Sigmoid colon (tissue), 4 donors: ENCODE data around the genes VIL1, WNT10A and CDK5R2.

DNA sequence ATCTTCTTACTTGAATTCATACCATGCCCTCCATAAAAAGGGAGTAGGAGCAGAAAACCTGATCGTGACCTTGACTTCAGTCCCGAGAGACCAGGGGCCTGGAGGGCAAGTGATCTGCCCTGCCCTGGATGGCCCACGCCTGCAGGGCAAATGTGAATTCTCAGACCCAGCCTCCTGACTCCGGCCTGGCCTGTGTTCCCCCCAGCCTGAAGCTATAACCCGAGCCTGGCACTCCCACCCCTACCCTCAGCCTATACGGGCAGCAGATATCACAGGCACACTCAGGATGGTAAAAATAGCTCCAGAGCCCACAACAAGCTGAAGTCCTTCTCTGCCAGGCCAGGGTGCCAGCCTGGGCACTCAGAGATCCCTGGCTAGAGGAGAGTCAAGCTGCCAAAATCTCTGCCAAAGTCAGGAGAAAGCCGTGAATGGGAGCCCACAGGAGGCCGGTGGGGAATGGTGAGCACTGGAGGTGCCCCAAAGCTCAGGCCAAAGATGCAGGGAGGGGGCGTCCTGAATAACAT is 145.2 kb downstream of the TNS1 start:
- PRO-cap, result no peak
- RAMPAGE, long total RNA, 4 experiments, result no peak in any of the 4 experiments

DNA sequence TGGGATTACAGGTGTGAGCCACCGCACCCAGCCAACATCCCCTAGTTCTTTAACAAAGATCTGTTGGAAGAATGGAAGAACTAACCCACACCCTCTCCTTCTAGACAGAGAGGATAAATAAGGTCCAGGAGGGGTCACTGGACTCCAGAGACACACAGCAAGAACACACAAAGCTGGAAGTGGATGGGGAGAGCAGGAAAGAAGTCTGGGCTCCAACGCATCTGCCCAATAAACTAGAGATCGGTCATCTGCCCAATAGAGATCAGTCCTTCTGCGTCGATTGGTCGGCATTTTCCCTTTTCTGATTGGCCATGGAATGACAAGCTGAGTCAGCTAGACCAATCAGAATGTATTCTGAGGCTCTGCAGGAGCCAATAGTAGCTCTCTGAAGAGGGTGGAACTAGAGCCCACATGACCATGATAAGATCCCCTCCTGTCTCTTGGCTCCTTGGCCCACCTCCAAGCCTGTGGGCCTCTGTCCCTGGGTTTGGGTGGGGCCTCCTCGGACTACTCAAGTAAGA is 115.2 kb downstream of the TNS1 start:
- PRO-cap, result no peak
- RAMPAGE, long total RNA, 4 experiments, result no peak in any of the 4 experiments

DNA sequence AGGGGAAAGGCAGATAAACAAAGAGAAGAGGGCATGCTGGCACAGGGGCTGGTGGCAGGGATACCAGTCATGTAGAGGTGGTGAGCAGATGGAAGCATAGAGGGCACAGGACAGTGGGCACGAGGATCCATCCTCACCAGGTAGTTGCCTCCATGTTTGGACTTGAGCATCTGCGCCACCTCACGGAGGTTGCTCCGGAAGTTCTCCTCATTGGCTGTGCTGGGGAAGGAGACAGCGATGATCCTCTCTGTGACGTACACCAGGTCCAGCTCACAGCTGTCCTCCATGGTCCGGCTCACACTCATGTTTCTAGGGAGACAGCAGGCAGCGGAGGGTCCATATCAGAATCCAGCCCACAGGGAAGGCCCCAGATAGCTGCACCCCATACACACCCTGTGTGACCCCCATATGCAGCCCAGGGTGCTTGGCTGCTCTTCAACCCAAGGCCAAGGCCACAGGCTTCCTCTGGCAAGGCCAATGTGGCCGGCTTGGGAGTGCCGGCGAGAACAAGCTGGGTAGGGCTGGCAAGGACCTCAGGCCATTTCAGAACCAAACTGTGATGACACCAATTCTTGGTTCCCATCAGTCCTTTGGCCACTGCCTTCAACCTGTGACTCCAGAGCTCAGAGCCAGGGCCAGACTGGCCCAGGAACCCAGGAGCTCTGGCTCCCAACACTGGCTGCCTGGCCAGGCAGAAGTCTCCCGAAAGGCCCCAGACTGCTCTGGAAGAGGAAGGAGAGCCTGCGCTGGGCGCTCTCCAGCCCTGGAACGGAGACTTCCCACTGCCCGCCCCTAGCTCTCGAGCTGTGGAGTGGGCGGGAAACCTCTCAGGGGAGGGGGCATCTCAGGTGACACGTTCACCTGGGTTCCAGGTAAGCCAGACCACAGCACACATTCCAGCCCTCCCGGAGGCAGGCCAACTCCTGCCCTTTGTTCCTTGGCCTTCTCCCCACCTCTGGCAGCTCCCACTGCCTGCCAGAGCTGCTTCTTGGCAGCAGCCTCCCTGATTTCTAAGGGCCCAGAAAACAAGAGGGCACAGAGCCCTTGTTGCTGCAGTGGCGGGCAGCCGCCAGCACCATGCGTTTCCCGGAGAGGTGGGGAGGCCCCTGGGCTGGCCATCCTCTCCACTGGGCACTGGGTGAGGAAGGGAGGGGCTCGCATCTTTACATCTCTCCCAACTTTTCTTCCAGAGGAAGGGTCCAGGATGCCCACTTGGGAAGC is 104.7 kb downstream of the TNS1 start:
- PRO-cap, result no peak
- RAMPAGE, long total RNA, 4 experiments, result no peak in any of the 4 experiments

DNA sequence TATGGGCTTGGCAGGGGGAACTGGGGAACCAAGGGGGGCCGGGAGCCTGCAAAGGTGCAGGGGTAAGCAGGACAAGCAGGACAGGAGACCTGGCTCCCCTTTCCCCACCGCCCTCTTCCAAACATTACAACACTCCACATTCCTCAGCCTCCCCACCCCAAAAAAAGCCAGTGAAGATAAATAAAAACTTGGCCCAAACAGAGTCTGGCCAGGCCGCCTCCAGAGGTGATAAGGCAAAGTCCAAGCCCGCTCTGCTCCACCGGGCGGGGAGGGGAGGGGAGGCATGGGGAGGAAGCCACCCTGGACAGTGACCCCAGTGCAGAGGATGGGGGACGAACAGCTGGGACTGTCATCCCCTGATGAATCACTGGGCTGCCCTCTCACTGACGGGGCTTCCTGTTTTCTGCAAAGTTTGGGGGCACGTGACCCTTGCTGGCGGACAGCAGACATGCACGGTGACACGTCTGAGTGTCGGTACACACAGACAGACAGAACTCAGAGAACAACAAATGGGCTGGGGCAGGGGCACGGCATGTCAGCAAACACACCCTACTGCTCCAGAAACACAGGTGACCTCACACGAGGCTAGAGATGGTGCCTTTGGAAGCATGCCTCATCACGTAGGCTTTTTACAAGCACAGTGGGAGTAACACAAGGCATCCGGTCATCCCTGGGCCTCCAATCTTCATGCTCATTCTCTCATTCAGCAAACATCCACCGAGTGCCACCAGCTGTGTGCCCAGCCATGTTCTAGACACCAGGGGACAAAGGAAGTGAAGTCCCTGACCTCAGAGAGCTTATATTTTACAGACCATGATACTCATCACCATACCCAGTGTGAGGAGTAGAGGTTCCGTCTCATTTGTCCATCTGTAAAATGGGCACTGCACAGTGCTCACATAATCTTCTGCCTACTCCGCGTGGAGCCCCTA is 100.1 kb downstream of the TNS1 start:
- PRO-cap, result bidirectional peak, plus-strand start at position 508 of the sequence, minus-strand start at position 369 of the sequence
- RAMPAGE, long total RNA, 4 experiments, result no peak in any of the 4 experiments

- PRO-cap, result no peak
- RAMPAGE, long total RNA, 4 experiments, result no peak in any of the 4 experiments
Observed at GRCh38 chr2:217906727-217907363, 96.0 kb downstream of the TNS1 start.

GRCh38 chr2:217931091-217931750 is 71.6 kb downstream of the TNS1 start:
- PRO-cap, result no peak
- RAMPAGE, long total RNA, 4 experiments, result no peak in any of the 4 experiments

DNA sequence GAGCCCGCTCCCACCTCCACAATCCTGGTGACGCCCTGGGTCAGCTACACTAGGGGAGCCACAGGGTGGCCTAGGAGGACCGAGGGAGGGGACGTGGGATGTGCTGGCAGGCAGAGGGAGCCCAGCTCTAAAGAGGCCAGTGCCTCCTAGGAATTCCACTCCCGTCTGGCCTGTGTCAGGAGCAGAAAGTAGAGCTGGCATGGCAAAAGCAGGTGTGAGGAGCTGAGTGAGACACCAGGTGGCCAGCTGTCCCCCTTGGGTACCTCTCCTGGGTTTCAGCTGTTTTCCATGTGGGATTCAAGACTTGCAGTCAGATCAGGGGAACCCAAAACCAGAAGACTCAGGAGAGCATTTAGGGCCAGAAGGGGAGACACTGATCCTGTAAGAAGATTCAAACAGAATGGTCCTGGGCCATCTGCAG is 49.1 kb downstream of the TNS1 start:
- PRO-cap, result no peak
- RAMPAGE, long total RNA, 4 experiments, result no peak in any of the 4 experiments

DNA sequence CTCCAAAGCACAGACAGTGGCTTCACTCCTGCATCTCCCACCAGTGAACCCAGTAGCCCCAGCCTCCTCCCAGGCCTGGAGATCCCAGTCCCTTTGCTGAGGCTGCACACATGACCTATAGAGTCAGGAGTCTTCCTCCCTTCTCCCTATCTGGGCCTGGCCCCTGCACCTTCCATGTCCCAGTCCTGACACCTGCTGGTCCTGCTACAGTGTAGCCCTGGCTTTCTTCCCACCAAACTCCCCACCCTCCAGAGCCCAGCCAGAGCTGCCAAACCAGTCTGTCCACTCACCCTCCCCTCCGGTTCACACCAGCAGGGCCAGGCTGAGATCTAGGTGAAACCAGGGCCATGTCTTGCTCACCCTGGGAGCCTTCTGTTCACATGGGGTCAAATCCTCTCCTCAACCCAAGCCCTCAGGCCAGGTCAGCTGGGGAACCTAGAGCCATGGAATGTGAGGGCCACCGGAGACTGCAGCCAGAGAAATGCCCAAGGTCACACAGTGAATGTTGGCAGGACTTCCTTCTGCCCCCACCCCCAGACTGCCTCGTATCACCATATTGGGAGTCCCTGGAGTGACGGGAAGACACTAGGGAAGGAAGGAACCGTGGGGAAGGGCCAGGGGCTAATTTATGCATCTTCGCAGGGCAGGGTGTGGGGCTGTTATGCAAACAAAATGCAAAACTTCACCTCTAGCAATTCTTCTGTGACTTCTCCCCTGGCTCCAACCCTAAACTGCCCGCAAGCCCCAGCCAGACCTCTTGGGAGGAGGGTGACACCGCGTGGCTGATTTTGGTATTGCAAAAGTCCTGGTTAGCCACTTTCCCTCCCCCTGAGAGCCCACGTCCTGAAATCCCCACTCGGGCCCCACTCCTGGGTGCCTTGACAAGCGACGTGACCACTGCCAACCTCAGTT is 14.6 kb downstream of the TNS1 start:
- PRO-cap, result no peak
- RAMPAGE, long total RNA, 4 experiments, result no peak in any of the 4 experiments

DNA sequence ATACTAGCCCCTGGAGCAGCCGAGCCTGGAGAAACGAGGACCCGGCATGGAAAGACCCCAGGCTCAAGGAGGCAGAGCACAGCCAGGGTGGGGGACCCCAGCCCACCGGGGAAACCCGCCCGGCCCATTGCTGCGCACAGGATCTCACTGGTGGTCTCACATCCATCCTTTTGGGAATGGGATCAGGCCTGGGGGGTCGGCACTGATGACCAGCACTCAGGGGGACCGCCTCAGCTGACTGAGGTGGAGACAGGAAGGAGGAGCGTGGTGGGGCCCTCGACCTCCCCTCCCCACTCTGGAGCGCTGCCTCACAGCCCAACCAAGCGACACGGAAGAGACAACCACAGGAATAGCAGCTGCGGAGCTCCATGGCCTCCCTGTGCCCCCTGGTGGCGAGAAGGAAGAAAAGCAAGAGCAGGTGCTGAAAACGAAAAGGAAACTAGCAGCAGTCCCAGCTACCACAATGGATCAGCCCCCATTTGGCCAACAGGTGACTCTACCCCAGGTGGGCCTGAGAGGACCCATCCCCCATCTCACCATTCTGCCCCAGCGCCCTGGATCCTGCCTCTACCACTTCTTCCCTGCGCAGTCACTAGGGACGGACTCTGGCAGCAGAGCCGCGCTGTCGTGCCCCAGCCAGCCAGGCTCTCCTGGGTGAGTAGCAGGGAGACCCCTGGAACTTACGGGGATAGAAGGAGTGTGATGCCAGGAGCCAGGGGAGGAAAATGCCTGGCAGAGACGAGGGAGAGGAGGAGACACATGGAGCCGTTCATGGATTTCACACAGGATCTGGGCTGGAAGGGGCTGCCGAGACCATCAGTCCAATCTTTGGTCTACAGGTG is 32.0 kb upstream of the TNS1 start:
- PRO-cap, result no peak
- RAMPAGE, long total RNA, 4 experiments, result no peak in any of the 4 experiments

GRCh38 chr2:218237950-218238436 is 21.0 kb downstream of the ARPC2 start:
- PRO-cap, result no peak
- RAMPAGE, long total RNA, 4 experiments, result no peak in any of the 4 experiments

DNA sequence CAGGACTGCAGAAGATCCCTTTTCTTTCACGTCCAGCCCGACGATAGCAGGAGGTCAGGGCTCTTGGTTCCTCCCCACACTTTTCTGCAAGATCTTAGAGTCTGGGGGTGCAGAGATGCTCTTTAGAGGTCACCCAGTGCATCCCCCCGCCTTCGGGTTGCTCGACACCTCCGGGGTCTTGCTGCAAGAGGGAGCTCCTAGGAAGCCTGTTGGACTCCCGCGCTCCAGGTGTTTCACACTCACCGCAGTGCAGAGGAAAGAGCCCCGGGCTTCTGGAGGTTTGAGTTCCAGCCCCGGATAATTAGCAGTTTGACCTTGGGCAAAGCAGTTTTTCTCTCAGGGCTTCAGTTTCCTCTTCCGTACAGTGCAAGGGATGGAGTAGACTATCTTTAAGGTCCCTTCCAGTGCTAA is 314 bp downstream of the PNKD start:
- PRO-cap, result no peak
- RAMPAGE, long total RNA, 4 experiments, result no peak in any of the 4 experiments

DNA sequence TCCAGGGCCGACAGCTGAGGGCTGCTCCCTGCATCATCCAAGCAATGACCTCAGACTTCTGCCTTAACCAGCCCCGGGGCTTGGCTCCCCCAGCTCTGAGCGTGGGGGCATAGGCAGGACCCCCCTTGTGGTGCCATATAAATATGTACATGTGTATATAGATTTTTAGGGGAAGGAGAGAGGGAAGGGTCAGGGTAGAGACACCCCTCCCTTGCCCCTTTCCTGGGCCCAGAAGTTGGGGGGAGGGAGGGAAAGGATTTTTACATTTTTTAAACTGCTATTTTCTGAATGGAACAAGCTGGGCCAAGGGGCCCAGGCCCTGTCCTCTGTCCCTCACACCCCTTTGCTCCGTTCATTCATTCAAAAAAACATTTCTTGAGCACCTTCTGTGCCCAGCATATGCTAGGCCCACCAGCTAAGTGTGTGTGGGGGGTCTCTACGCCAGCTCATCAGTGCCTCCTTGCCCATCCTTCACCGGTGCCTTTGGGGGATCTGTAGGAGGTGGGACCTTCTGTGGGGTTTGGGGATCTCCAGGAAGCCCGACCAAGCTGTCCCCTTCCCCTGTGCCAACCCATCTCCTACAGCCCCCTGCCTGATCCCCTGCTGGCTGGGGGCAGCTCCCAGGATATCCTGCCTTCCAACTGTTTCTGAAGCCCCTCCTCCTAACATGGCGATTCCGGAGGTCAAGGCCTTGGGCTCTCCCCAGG is 5.5 kb downstream of the CTDSP1 start:
- PRO-cap, result no peak
- RAMPAGE, long total RNA, 4 experiments, result start-site peak on the plus strand in 1 of 4 experiments, centred at position 475 of the sequence, 48 reads per replicate

DNA sequence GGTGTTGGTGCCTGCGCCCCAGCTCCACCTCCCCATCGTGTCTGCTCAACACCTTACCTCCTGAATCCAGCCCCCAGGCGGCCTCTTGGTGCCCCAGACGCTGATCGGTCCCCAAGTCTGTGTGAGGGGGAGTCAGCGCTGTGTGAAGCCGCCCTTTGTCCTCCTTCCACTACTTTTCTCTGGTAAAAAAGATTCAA is 7.0 kb downstream of the CTDSP1 start:
- PRO-cap, result no peak
- RAMPAGE, long total RNA, 4 experiments, result no peak in any of the 4 experiments

- PRO-cap, result no peak
- RAMPAGE, long total RNA, 4 experiments, result no peak in any of the 4 experiments
Observed at GRCh38 chr2:218407718-218408048, 8.0 kb downstream of the CTDSP1 start.

DNA sequence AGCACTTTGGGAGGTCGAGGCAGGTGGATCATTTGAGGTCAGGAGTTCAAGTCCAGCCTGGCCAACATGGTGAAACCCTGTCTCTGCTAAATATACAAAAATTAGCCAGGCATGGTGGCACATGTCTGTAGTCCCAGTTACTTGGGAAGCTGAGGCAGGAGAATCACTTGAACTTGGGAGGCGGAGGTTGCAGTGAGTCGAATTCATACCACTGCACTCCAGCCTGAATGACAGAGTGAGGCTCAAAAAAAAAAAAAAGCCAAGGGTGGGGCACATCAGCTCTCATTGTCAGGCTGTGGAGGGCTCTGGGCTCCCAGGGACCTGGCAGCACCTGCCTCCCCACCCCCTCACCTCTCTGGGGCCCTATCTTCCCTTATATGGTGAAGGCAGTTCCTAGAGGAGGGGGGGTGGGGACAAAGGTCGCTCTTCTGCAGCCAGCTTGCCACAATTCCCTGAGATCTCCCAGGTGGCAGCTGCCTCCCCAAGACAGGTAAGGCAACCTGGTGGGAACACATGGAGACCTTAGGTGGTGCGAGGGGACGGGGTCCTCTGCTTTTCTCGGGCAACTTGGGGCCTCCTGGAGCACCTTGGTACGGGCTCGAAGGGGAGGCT is at the start of gene VIL1:
VIL1 (plus strand) TSS at position 445 of the 612 bp plus-strand sequence.
- PRO-cap, result no peak
- RAMPAGE, long total RNA, 4 experiments, result no peak in any of the 4 experiments

GRCh38 chr2:218630328-218630841 is 22.7 kb downstream of the PLCD4 start:
- PRO-cap, result no peak
- RAMPAGE, long total RNA, 4 experiments, result no peak in any of the 4 experiments

DNA sequence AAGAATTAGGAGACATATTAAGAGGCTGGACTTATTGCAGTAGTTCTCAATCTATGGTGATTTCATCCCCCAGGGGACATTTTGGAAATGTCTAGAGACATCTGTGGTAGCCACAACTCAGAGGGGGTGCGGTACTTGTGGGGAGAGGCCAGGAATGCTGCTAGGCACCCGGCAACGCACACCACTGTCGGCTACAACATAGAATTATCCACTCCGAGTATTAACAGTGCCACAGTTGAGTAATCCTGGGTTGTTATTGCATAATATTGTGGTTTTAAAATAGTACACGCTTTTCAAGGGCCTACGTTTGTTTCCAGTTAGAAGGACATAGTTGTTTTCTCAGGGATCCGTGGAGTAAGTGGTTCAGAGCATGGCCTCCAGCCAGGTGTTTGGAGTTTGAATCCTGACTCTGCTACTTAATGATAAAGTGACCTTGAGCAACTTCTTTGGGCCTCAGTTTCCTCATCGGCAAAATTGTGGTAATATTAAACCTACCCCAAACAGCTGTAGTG is 24.4 kb downstream of the CYP27A1 start:
- PRO-cap, result bidirectional peak, plus-strand start at position 331 of the sequence, minus-strand start at position 58 of the sequence
- RAMPAGE, long total RNA, 4 experiments, result no peak in any of the 4 experiments

GRCh38 chr2:218832223-218833281 is 27.1 kb upstream of the WNT6 start:
- PRO-cap, result bidirectional peak, plus-strand start at chr2:218832610, minus-strand start at chr2:218832521
- RAMPAGE, long total RNA, 4 experiments, result no peak in any of the 4 experiments

DNA sequence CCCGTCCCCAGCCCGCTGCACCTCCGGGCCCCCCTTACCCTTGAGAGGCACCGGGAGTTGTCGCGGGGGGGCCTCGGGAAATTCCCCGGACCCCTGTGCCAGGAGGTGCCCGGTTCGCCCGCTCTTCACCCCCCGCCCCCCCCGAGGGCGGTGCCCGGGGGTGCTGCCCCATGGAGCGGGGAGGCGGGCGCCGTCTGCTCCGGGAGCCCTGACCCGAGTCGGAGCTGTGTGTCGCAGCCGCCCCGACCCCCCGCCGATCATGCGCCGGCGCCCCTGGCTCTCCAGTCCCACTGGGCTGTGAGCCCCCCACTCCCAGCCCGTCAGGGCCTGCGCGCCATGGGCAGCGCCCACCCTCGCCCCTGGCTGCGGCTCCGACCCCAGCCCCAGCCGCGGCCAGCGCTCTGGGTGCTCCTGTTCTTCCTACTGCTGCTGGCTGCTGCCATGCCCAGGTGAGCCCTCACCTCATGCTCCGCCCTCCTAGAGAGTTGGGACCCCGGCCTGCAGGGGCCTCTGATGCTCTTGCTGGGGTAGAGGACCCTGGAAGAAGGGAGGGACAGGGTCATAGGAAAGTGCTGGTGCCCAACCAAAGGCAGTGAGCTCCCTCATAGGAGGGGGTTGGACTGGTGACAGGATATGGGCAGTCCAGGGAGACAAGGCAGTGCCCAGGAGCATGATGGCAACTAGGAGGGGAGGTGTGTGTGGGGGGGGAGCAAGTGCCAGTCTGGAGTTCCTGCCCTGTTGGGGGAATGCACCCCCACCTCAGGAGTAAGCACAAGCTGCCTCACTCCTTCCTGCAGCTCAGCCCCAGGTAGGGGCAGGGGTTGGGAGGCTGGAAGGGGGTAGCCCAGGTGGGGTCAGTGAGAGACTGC is at the start of gene WNT10A:
WNT10A (plus strand) TSS at position 193 of the 869 bp plus-strand sequence.
- PRO-cap, result no peak
- RAMPAGE, long total RNA, 4 experiments, result no peak in any of the 4 experiments

DNA sequence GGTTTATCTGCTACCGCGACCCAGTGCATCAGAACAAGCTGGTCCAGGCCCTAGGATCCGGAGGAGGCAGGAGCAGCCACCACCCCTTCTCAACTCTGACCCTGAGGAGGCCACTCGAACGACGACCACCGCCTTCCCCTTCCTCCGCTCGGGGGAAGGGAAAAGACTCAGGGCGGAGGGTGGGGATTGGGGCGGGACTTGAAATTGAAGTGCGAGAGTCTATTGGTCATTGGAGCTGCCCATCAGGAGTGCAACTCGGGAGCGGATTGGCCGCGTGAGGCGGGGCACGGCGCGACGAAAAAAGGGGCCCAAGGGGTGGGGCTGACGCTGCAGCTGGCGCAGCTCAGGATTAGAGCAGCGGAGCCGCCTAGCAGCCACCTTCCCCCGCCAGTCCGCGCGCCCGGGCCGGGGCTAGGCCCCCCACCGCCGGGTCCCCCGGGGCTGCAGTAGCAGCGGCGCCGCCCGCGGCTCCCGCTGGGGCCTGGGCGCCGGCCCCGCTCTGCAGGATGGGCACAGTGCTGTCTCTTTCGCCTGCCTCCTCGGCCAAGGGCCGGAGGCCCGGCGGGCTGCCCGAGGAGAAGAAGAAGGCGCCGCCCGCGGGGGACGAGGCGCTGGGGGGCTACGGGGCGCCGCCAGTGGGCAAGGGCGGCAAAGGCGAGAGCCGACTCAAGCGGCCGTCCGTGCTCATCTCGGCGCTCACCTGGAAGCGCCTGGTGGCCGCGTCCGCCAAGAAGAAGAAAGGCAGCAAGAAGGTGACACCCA is at the start of gene CDK5R2:
CDK5R2 (plus strand) TSS at position 352 of the 762 bp plus-strand sequence.
- PRO-cap, result no peak
- RAMPAGE, long total RNA, 4 experiments, result no peak in any of the 4 experiments